Aorta (tissue), 1 donor: ENCODE results near the gene CLGN.

DNA sequence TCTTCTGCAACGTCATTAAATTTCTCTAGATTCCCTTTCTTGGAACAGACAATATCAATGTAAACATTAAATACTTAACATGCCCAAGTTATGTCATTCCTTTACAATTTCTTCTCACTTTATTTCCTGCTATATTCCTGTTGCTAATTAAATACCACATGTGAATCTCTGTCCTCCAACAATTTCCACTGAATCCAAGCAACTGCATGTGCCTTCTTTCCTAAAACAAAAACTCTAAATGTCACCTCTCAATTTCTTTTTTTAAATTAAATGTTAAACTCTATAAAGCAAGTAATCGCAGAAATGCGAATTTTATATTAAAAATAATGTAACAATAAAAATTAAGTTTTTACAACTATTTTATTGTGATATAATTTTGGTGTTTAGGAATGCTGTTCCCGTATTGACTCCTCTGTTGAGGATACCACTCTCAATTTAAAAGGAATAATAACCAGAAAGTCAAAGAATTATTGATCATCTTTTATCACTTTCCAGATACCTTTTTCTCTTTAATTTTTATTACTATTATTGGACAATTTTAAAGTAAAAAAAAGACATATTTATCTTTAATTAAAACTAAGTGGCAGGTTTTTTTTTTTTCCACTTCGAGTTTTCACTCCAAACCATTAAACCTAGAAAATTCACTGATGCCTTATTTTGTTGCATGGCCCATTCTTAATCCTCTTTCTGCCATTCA, 19.7 kb downstream of the SLC7A11 start:
- PRO-cap, result no peak

DNA sequence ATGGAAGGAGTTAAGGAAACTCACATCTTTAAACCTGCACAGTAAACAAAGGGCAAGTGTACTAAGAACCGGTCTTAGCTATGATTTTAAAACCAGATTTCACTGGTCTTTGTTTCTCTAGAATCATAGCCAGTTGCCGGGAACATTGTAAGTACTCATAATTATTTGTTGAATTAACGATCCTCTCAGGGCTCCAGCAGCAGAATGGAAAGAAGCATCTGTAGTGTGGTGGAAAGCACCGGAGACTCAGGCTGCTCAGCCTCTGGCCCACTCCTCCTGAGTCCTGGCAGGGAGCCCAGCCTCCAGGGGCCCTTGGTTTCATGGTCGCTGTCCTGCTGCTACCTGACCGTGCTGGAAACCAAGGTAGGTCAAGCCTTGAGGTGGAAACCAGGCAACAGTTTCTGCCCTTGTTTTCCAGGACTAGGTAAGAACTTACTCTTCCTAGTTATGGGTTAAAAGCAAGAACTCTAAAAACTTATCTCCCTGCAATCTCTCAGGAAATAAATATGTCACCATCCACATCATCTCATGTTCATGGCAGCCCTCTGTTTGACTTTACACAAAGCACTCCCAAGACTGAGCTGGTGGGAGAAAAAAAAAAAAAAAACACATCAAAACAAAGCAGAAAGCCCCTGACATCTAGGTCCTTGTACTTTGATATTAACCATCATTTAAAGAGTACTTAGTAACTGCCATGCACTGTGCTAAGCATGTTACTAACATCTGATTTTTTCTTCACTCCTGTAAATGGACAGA, 103.0 kb upstream of the NOCT start:
- PRO-cap, result no peak

DNA sequence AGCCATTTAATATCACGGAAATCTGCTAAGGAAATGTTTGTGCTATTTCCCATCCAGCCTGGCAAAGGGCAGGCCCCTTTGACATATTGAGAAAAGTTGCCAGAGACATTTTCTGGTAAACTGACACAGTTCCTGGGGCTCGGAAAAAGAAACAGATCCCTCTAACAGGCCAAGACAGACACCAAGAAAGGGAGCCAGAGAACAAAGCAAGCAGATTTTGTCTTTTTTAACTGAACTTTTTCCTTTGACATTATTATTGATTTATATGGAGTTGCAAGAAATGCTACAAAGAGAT, 33.4 kb upstream of the NOCT start:
- PRO-cap, result no peak

- PRO-cap, result no peak
These were observed 54.9 kb upstream of the NDUFC1 start for GRCh38 chr4:139357130-139357550.

GRCh38 chr4:139554877-139556022, 769 bp downstream of the SETD7 start:
- PRO-cap, result bidirectional peak, plus-strand start at chr4:139555344, minus-strand start at chr4:139555220; bidirectional peak, plus-strand start at chr4:139555808, minus-strand start at chr4:139555771

- PRO-cap, result no peak
These were observed 1.7 kb upstream of the SETD7 start for GRCh38 chr4:139557620-139558295.

- PRO-cap, result no peak
These were observed 12.6 kb upstream of the SETD7 start for GRCh38 chr4:139568409-139569225.

GRCh38 chr4:139717397-139717841, 51.8 kb downstream of the MGST2 start:
- PRO-cap, result no peak

DNA sequence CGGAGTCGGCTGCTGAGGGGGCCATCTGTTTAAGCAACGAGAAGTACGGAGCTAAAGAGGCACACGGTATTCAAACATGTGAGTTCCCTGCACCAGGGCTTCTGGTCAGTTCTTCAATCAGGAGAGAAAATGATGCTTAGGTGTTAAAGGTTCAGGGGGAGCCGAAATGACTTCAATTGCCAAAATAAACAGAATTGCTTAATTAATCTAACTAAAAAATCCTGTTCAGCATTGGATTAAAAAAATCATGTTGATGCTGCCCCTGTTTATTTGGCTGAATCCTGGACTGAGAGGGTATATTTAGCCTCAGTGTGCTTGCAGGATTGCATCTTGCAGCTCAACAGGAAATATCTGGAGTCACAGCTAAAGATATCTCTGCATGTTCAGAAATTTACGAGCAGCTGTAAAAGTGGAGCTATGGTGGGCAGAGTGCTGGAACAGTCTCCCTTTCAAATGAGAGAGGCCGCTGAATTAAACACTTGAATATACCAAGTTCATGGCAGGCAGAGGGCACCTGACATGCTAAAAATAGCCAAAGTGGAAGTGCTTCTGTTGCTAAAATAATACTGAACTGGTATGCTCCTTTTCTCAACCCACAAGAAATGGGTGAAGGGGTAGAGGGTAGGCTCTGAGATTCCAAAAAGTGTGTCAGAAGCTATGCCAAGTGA, 97.9 kb downstream of the MGST2 start:
- PRO-cap, result no peak

DNA sequence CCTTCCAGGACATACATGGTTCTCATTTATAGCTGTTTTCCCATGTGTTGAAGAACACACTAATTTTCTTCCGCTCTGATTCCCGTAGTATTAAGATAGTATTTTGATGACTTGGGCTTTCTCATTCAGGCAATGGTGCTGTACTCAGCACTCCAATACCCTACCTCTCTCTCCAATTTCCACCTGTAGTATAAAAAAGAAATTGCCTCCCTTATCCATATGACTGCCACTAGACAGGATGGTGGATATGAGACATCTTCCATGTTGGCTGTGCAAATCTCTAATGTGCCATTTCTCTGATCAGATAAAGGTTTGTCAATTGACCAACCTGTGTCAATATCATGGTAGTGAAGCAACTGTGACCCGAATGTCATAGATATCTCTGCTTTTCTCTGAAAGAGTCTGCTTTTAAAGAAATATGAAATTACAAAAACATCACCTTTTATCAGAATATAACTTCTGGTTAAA, 154.3 kb downstream of the MGST2 start:
- PRO-cap, result no peak

DNA sequence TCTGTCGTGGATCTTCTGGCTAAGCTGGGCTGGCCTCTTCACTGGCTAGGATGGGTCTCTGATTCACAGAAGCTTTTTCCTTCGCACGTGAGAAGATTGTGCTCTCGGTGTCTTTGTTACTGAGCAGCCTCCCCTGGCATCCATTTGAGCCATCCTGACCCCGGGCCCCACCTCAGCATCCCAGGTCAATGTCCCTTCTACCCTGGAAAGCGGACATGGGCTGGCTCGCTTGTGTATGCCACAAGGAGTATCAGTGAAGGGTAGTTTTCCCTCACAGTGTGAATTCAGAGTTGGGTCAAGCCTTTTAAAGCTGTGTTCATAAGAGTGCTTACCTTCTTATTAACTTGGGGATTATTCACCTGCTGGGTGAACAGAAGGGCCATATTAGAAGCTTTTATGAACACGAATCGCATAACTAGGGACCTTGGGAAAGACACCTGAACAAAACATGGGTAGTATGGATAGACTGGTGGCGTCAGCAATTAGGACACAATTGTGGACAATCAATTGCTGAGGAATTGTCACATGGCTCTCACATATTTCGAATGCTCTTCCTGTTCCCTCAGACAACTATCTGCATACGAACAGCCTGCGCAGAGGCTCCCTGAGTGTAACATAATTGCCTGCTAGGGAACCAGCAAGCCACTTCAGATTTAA, 160.6 kb downstream of the MGST2 start:
- PRO-cap, result no peak

- PRO-cap, result no peak
These were observed 193.0 kb downstream of the MGST2 start for GRCh38 chr4:139858460-139859255.

- PRO-cap, result no peak
These were observed 236.4 kb downstream of the MGST2 start for GRCh38 chr4:139901840-139902560.

- PRO-cap, result no peak
These were observed 165.2 kb downstream of the MAML3 start for GRCh38 chr4:139988827-139989202.

DNA sequence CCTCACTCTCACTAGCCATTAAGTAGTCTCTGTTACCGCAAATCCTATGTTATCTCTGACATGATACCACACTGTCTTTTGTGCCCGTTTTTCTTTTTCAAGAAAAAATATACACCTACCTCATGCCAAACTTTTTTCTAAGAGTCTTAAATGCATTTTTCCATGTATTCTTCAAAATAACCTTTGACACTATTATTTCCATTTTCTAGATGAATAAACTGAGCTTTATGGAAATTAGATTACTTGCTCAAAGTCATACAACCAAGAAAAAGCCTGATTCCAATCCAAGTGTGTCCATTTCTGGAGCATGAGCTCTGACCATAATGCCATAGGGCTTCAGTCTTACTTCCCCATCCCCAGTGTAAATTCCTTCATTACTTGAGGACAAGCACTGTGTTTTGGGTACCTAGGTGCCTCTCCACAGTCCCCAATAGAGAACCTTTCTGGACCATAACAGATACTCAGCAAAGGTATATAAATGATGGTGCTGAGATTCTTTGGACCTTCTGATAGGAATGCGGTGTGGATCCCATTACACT, 140.5 kb downstream of the MAML3 start:
- PRO-cap, result no peak

DNA sequence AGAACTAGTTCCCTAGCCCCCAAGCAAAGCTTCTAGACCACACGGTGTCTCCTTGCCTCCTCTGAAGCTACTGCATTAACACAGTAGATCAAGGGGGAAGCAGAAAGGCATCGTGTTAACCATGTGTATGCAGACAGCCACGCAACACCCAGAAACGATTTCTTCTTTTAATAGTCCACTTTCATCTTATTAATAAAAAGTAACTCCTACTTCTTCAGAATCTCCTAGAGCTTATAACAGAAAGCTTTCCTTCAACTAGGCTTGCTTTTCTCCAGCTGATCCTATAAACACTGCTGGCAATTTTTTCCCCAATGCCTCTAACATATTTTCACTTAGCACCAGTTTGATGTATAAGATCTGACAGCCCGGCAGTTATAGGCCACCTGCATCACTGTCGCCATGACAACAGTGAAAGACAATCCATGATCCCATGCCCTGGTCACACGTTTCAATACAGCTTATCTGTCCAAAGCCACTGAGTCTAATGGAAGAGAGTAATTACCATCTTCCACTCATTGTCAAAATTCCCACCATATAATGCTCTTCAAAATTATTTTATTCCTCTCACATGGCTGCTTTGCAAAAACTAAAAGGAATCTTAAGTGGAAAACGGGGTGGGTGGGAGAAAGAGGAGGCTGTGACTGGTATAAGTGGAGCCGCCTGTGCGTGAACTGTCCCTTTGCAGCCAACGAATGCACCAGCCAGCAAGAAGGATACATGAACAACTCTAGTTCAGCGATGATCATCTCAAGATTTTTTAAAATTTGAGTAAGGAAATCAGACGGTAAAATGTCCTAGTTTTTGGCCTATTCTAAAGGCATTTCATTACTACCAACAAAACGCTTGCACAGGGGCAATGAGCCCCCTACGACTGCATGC, 44.3 kb downstream of the MAML3 start:
- PRO-cap, result no peak

DNA sequence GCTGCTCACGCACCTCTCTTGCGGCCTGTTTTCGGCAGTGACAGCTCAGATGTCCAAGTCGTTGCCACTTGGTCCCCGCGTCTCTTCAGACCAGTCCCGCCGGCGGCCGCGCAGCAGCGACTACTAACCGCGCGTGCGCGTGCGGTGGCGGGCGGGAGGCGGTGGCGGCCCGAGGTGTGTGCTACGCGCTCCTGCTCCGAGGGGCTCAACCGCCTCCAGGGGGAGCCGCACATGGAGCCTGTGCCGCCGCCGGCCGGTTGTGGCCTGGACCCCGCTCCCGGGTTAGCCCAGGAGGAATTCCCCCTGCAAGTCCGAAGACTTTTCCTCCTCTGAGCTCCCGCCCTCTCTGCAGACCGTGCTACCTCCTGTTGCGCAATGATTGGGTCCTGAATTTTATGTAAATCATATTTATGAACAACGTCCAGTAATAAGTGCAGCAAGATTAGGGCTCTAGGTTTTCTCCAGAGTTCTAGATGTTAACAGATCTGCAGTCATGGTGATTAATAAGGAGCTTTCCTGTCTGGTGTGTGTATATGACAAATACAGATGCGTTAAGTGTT, at the start of gene CLGN:
Gene CLGN (minus strand): TSS at position 125 of the 560 bp plus-strand sequence.
- PRO-cap, result no peak

DNA sequence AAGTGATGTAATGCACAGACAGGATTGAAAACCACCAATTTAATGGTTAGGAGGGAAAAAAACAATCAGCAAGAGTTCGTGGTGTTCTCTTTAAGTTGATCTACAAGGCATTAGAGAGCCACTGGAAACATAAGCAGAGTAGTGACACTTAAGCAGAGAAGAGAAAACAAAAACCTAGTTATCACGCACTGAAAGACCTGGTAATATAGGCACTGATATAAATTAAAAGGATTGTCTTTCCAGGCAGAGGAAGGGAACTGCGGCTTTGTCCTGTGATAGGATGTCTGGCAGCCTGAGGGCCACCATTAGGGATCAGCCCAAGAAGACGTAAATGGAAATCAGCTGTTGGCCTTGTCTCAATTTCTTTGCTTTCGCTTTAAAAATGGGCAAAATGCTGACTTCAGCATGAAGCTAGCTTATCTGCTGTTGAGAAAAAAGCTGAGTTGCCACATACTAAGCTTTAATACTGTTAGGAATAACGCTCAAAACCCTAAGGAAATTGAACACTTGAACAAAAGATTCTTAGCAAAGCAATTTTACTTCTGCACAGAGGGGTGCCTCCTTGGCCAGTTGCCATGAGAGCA, 84.9 kb upstream of the UCP1 start:
- PRO-cap, result no peak

- PRO-cap, result no peak
These were observed 89.2 kb downstream of the TBC1D9 start for GRCh38 chr4:140666895-140667552.

DNA sequence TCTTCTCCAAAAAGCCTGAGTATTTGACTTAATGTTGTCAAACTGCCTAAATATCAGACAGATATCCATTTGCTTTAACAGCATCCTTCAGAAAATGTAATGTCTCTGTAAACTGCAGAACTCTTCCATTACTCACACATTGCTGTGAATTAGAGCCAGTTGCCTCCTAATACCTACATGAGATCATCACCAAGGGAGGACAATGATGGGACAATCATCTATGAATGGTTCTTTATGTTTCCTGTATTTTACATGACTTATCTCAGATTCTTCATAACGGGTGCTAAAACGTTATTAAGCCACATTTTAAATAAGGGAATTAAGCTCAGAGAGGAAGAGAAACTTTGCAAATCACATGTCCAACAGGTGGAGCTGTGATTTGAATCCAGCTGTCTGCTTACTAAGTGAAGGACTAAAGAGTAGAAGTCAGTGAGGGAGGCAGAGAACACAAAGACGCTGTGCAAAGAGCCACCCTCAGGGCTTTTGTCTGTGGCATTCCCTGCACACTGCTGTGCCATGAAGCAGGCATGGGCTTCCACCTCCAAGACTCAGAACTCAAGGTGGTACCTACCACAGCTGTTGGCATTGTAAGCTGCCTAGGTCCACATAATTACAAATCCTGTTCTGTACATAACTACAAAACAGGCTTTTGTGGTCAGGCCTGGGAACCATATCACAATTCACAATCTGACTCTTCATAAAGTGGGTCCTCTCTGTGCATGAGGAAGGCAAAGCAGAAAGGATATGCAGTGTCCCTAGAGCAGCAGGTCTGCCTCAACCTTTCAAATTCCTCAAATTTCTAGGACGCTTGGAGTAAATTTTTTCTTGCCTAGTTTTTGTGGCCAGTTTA, 12.9 kb downstream of the TBC1D9 start:
- PRO-cap, result no peak